ENCODE measurements around the genes MYL9 and RBL1.

GRCh38 chr20:36229956-36231111, 5.9 kb upstream of the AAR2 start:
- PRO-cap, 2 experiments, result no peak in any of the 2 experiments

- PRO-cap, 2 experiments, result no peak in any of the 2 experiments
These were observed 69.6 kb upstream of the MYL9 start for GRCh38 chr20:36471648-36472280.

DNA sequence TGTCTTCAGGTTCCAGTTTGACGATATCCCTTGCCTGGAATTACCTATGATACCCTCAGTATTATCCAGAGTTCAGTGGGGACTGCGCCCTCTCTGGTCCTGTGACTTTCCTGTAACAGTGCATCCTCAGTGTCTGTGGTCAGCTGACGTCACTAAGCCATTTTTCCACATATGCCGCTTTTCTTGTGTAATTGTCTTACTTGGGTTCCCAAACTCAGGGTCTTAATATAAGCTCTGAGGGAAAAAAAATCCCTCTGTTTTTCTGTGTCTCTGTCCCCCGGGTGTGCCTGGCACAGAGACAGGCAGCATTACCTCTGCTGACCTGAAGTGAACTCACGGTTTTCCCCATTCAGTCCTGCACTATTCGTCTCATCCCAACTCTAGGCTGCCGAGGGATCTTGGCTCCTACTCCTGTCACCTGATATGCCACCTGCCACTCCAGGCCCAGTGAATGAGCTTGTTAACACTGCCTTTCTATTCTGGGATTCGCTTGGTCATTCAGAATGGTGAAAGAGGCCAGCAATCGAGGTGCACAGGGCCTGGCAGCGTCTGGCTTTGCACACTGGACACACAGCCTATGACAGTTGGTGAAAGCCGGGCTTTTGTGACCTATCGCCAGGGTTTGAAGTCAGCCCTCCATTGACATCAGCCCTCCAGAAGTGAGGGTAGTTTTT, 59.4 kb upstream of the MYL9 start:
- PRO-cap, 2 experiments, result no peak in any of the 2 experiments

- PRO-cap, 2 experiments, result no peak in any of the 2 experiments
These were observed 14.0 kb upstream of the MYL9 start for GRCh38 chr20:36527165-36527904.

- PRO-cap, 2 experiments, result peak in 2 of 2 experiments; most common plus-strand start chr20:36541519 (in 2); most common minus-strand start chr20:36541383 (in 2)
These were observed at the start of gene MYL9 for GRCh38 chr20:36540847-36541650. Gene MYL9, plus strand, starts transcription at chr20:36541519.

DNA sequence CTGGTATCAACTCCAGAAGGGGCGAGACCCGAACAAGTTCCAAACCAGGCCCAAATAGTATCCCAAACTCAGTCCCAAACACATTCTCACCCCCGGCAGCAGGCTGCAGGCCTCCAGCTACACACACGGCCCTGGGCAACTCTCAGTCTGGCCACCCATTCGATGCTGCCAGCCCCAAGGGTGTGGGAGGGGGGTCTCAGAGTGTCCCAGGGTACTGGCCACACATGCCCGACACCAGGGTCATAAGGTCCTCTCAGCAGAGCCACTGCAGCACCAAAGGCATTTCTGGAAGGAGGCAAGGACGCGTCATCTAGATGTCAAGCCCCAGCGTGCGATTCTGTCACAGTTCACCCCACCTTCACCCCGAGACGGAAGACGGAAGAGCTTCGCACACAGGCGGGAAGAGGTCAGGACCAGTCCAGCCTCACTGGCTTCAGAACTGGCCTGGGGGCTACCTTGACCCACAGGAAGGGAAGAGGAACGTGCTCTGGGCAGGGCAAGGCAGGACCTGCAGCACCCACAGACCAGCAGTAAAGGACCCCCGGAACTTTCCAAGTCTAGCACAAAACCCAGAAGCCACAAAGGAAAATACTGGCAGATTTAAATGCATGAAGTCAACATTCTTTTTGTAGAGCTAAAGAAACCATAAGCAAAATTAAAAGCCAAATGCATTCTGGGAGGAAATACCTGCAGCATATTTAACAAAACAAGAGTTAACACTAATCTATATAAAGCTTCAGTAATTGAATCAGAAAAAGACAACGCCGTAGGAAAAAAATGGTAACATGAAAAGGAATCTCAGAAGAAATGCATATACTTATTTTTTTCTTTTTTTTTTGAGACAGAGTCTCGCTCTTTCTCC, 9.7 kb downstream of the MYL9 start:
- PRO-cap, 2 experiments, result no peak in any of the 2 experiments

GRCh38 chr20:36574186-36574456, 724 bp downstream of the TGIF2 start:
- PRO-cap, 2 experiments, result peak in 1 of 2 experiments; most common plus-strand start chr20:36574271 (in 1)

DNA sequence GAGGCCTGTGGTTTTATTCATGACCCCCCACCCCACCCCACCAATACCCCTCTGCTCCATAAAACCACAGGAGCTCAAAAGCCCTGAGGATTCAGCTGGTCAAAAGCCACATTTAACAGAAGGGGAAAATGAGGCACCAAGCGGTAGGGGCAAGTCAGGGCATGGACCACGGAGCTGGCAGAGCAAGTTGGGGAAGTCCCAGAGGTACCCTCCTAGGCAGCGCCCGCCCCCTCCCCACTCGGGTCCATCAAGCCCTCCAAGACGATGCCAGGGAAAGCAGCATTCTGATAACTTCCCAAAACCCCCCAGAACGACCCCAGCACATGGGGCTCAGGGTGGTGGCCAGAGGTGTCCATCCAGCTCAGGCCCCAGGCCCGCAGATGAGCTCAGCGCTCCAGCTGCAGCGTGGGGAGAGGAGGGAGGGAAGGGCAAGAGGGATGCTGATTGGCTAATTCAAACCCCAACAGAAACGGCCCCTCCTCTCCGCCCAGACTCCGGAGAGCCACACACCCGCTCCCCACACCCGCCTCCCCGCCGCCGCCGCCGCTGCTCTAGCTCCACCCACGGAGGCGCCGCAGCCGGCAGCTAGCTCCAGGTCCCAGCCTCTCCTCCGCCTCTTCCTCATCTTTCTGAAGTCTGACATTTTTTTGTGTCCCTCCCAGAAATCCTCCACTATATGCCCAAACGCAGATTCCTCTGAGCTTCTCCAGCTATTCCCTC, 27.9 kb downstream of the SOGA1 start:
- PRO-cap, 2 experiments, result peak in 2 of 2 experiments; most common plus-strand start position 564 of the sequence (in 1); most common minus-strand start position 382 of the sequence (in 2)

DNA sequence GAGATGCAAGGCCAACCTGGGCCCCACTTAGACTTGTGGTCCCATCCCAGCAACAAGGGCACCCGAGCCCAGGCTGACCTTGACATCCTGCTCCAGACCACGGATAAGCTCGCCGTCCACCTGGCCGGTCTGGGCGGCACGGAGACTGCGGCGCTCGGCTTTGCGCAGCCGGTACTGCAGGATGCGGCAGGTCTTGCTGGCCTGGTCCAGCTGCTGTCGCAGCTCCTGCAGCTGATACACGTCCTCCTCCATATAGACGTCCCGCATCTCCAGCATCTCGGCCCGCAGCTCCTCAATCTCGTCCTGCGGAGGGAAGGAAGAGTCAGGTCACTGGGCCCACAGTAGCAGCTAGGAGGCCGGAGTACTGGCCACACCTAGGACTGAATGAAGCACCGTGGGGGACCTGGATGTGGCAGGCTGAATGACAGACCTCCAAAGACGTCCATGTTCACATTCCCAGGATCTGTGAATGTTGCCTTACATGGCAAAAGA, 24.2 kb downstream of the SOGA1 start:
- PRO-cap, 2 experiments, result no peak in any of the 2 experiments

DNA sequence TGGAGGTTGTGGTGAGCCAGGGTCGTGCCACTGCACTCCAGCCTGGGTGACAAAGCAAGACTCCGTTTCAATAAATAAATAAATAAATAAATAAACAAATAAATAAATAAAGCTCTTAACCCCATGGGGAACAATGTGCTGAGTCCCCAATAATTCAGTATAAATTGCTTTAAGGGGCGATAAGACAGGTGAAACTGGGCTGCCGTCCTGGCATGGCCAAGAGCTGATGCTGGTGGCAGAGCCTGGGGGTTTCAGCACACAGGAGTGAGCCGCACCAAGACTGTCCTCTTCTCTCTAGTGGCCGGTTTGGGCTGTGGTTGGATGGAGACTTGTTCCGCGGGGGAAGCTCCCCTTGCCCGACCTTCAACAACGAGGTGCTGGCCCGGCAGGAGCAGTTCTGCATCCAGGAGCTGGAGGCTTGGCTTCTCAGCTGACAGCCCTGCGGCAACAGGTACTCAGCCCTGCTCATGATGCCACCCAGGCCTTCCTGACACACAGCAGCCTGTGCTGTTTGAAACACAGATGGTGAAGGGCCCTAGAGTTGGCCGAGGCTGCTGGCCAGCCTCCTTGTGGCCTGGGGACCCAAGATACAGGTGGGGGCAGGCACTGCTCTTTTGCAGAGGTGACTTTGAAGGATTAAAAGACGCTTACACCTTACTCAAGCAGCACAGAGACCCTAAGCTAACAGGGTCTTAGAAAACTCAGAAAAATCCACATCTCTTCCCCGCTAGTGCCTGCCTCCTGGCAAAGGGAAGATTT, 13.2 kb downstream of the TLDC2 start:
- PRO-cap, 2 experiments, result no peak in any of the 2 experiments

GRCh38 chr20:36944209-36944716, 7.2 kb downstream of the SAMHD1 start:
- PRO-cap, 2 experiments, result peak in 1 of 2 experiments; most common minus-strand start chr20:36944275 (in 1)

GRCh38 chr20:37095424-37096496, at the start of gene RBL1:
Gene RBL1, minus strand, starts transcription at chr20:37095997.
- PRO-cap, 2 experiments, result peak in 2 of 2 experiments; most common plus-strand start chr20:37096321 (in 2); most common minus-strand start chr20:37095997 (in 2)

DNA sequence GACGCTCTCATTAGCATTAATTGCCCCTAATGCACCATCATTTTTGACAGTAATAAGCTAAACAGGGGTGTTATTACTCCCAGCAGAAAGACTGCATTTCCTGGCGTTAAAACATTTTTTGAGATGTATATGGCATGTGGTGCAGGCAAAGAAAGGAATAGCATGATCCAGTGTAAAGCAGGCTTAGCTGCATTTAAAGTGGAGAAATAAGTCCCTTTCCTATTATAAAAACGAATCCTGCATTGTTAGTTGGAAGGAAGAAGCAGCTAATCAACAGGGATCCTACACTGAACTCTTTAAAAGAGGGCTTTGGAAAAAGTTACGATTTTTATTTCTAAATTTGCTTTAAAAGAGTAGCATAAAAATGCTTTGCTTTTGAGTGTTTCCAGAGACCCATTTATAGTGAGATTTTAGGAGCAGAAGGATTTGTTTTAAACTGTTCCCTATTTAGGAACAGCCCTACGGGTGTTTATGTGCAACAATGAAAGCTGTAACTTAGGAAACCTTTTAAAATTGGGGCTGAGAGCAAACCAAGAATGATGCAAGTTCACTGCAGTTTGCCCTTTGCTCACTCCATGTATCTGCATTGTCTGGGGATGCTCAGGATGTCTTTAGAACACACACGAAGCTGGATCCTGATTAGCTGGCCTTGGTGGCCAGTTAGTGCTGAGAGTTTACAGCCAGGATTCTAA, 41.0 kb downstream of the GHRH start:
- PRO-cap, 2 experiments, result no peak in any of the 2 experiments

- PRO-cap, 2 experiments, result no peak in any of the 2 experiments
These were observed 26.4 kb downstream of the MANBAL start for GRCh38 chr20:37315980-37316129.

DNA sequence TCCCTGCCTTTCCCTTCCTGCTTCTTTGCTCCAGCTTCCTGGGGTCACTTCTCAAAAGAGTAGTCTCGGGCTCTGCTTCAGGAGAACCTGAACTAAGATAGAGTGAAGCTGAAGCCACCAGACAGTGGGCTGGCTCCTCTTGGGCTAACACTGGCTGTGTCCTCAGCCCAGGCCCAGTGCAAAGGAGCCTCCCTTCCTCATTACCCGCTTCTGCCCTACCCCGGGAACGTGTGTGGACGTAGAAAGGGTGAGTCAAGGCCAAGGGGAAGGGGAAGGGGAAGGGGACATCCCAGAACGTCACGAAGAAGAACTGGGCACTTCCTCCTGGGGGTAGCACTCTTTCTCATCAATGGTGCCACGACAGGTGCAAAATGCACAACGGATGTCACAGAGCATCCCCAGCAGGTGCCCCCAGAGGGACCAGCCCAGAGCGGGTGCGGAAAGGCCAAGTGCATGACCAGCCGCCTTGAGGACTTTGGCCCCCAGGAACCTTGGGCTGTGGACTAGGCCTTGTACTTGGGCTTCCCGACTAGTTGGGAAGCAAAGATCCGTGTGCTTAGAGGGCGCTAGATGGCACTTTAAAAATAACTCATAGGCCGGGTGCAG, 12.2 kb upstream of the SRC start:
- PRO-cap, 2 experiments, result no peak in any of the 2 experiments

GRCh38 chr20:37372207-37372794, 26.4 kb downstream of the SRC start:
- PRO-cap, 2 experiments, result no peak in any of the 2 experiments

DNA sequence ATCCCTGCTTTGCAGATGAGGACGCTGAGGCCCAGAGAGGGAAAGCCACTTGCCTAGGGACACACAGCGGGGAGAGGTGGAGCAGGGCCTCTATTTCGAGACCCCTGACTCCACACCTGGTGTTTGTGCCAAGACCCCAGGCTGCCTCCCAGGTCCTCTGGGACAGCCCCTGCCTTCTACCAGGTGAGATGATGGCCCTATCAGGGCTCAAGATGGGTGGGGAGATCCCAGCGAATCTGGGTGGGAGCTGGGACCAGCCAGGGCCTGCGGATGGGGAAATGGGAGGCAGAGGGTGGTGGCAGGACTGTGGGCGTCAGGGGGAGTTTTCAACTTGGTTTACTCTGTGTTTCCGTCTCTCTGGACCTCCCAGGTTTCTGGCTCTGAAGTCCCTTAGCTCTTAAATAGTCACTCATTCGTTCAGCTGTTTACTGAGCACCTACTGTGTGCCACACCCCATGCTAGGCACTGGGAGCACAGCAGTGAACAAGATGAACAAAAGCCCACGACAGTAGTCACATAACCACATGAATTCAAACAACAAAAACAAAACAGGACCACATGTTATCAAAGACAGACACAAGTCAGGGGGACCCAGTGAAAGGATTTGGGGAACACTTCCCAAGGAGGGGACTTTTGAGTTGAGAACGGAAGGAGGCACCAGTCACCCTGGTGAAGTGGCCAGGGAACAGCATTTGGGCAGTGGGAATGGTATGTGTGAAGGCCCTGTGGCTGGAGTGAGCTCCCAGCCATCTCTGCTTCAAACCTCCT, 36.8 kb downstream of the SRC start:
- PRO-cap, 2 experiments, result no peak in any of the 2 experiments

GRCh38 chr20:37502692-37503134, 18.3 kb upstream of the NNAT start:
- PRO-cap, 2 experiments, result no peak in any of the 2 experiments

DNA sequence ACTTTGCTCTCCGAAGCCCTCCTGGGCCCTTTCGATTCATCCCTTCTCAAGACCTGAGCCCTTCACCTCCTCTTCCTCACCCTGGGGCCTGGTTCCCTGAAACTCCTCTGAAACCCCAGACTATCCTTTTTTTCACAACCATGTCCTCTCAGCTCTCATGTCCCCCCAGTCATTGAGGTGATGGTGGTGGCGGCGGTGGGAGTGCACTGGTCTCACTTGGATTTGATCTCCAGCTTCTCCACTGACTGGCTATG, 395 bp downstream of the CTNNBL1 start:
- PRO-cap, 2 experiments, result no peak in any of the 2 experiments

DNA sequence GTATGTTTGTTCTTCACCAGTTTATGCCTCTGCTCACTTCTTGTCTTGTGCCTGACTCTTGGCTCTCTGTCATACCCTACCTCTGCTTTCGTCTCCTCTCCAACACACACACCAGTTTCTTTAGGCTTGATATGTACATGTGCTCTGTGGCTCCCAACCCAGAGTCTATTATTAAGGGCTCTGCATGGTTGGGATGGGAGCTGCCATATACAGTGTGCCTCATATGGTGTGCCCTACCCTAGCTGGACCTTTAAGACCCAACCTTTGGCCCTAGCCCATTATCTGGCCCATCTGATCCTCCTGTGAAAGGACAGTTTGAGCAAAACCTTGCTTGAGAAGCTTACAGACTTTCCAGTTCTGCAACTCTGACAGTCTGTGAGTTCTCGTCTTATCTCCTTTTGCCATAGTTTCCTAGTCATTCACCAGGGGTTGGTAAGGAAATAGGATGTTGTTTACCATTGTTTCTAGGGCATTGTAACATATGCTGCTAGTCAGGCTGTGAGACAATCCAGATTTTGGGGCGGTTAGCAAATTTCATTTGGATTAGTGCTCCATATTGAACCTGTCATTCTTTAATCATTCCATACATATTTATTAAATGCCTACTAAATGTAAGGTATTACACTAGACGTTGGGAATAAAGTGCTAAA, 17.1 kb downstream of the CTNNBL1 start:
- PRO-cap, 2 experiments, result no peak in any of the 2 experiments

Data from right ventricle myocardium (tissue), 1 donor.